ENCODE measurements around a stretch of chr11.

- RRBS, 2 experiments: no CpG with 5 or more reads among the region's 4 CpGs
Measured at GRCh38 chr11:78350979-78351215, 66.7 kb downstream of the GAB2 start.

DNA sequence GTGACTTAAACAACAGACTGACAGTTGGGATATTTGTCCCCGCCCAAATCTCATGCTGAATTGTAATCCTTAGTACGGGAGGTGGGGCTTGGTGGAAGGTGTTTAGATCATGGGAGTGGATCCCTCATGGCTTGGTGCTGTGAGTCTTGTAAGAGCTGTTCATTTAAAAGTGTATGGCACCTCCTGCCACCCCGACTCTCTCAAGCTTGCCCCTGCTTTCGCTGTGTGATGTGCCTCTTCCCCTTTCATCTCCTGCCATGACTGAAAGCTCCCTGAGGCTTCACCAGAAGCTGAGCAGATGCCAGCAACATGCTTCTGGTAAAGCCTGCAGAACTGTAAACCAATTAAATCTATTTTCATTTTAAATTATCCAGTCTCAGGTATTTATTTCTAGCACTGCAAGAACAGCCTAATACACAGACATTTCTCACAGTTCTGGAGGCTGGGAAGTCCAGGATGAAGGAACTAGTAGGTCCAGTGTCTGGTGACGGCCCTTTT is 40.8 kb downstream of the GAB2 start:
- RRBS, 2 experiments: no CpG with 5 or more reads among the region's 5 CpGs

GRCh38 chr11:78424656-78425372 is 7.2 kb upstream of the GAB2 start:
- RRBS, 2 experiments: no CpG with 5 or more reads among the region's 2 CpGs

- RRBS, 2 experiments: no CpG with 5 or more reads among the region's 6 CpGs
Measured at GRCh38 chr11:78465413-78465741, 47.8 kb upstream of the GAB2 start.

GRCh38 chr11:78801100-78801802 is 226.6 kb upstream of the NARS2 start:
- RRBS, 2 experiments: no CpG with 5 or more reads among the region's 3 CpGs

DNA sequence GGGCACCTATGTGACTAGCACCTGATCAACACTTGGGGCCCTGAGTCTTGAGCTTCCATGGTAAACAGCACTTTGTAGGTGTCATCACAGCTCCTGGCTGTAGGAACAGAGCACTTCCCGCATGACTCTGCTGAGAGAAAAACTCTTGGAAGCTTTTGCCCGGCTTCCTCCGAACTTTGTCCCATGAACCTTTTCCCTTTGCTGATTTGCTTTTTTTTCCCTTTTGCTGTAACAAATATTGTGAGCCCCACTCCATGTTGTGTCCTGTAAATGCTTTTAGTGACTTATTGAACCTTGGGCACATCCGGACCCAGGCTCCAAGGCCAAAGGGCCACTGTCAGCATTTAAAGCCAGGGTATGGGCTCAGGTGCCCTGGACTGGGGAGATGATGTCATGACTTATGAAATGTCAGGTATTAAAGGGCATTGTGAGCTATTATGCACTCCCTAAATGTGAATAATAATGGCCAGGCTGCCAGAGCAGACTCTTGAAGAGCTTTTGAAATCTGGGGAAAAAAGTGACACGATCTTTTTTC is 391.0 kb downstream of the TENM4 start:
- RRBS, 2 experiments: no CpG with 5 or more reads among the region's 5 CpGs

DNA sequence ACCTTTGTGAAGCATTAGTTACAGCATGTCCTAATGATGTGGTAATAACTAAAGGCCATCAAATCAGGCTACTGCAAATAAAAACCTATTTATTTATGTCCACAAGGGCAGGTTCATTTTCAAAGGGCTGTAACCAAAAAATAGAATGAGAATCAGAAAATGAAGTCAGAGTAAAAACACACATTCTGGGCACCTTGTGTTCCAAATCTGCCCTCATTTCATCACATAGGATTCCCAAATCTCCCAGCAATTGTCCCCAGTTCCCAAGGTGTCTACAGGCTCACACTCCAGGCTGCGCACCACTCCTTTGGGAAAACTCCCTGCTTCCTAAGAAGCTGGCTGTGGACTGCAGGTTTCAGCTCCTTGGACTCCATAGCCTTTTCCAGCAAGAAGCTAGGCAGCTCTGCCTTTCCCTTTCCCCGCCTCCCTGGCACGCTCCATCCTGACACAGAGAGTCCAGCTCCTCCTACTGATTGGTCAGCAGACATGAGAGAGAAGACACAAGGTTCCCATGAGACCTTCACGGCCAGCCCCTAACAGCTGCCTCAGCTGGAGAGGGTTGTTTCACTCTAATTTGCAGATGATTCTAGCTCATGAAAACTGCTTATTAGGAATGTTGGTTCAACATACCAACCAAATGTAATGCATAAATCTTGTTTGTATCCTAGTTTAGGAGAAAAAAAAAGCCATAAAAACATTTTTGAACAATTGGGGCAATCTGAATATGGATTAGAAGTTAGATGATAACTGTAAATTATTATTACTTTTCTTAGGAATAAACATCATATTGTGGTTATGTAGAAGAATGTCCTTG is 27.6 kb downstream of the TENM4 start:
- RRBS, 2 experiments: no CpG with 5 or more reads among the region's 4 CpGs

GRCh38 chr11:79438527-79439181 is 2.2 kb downstream of the TENM4 start:
- RRBS, 2 experiments: under 1 to 2% methylated on average over 7 to 8 of the region's 37 CpGs

GRCh38 chr11:82960015-82960308 is 58.4 kb downstream of the DDIAS start:
- RRBS, 2 experiments: no CpG with 5 or more reads among the region's 3 CpGs

- RRBS, 2 experiments: no CpG with 5 or more reads among the region's 1 CpG
Measured at GRCh38 chr11:83128744-83129133, 28.2 kb upstream of the PCF11 start.

DNA sequence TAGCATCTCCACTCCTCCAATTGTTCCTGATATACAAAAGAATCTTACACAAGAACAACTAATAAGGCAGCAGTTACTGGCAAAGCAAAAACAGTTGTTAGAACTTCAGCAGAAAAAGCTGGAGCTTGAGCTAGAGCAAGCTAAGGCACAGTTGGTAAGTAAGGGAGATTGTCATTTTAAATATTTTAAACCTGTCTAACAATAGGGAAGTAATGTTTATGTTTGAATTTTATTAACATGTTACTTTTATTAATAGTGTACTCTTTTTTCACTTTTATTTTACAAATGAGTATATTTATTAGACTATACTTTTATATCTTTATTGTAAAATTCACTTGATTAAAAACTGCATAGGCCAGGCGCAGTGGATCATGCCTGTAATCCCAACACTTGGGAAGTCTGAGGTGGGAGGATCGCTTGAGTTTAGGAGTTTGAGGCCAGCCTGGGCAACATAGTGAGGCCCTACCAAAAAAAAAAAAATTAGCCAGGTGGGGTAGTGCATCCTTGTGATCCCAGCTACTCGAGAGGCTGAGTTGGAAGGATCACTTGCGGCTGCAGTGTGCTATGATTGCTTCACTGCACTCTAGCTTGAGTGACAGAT is 7.4 kb downstream of the PCF11 start:
- RRBS, 2 experiments: no CpG with 5 or more reads among the region's 4 CpGs

- RRBS, 2 experiments: no CpG with 5 or more reads among the region's 5 CpGs
Measured at GRCh38 chr11:83192611-83192945, 934 bp upstream of the ANKRD42 start.

- RRBS, 2 experiments: no CpG with 5 or more reads among the region's 7 CpGs
Measured at GRCh38 chr11:83195038-83195572, 1.6 kb downstream of the ANKRD42 start.

DNA sequence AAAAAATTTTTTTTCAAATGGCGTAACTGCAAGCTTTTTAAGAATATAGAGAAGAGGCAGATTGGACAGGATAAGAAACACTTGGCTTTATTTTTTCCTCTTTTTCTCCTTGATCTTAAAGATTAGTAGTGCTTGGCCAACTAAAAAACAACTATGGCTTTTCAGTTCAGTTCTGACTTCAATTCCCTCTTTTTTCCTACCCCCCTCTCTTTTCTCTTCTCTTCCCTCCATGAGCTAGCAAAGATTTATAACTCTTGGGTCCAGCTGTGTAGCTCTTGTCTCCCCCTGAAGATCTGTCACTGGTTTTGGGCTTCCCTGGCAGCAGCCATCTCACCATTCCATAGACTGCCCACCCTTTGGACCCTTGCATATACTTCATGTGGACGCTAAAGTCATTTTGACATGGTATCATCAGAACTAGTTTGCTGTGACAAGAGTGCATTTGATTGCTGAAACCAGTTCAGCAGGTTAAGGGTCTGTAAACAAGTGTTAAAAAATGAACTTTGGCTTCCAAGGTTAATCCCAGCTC is 29.8 kb downstream of the CCDC90B start:
- RRBS, 2 experiments: no CpG with 5 or more reads among the region's 2 CpGs

- RRBS, 2 experiments: no CpG with 5 or more reads among the region's 26 CpGs
Measured at GRCh38 chr11:83587440-83588170, 301.4 kb upstream of the CCDC90B start.

- RRBS, 2 experiments: no CpG with 5 or more reads among the region's 8 CpGs
Measured at GRCh38 chr11:83693171-83693967, 407.2 kb upstream of the CCDC90B start.

- RRBS, 2 experiments: no CpG with 5 or more reads among the region's 1 CpG
Measured at GRCh38 chr11:83852457-83853247, 566.5 kb upstream of the CCDC90B start.

DNA sequence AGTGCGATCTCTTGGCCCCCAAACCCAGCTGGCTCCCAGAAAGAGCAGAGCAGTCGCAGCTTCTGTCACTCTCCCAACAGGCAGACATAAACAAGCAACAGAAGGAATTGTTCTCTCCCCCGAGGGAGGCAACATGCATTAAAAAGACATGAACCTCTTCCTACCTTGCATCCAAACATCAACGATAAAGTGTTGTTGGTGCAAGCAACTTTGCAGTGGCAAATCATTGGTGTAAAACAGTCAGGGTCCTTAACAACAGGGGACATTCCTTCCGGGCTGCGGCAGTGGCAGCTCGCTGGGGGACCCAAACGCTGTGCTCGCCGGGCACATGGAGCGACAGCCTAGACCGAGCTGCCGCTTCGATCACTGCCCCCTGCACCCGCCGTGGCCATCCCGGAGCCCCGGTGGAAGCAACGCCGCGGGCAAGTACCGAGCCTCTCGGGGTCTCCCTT is 907.0 kb downstream of the DLG2 start:
- RRBS, 2 experiments: 3% methylated on average over 13 of the region's 23 CpGs

- RRBS, 2 experiments: 2 to 5% methylated on average over 6 of the region's 32 CpGs
Measured at GRCh38 chr11:84720584-84721573, 906.3 kb downstream of the DLG2 start.

DNA sequence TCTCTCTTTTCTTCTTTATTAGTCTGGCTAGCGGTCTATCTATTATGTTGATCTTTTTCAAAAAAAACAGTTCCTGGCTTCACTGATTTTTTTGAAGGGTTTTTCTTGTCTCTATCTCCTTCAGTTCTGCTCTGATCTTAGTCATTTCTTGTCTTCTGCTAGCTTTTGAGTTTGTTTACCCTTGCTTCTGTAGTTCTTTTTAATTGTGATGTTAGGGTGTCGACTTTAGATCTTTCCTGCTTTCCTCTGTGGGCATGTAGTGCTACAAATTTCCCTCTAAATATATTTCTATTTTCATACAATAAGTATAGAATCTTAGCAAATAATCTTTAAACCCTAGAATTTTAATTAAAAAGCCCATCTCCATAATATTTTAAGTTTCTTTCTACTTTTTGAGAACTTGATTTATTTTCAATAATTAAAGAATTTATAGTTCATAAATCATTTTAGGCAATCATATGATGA is 620.5 kb downstream of the DLG2 start:
- RRBS, 2 experiments: no CpG with 5 or more reads among the region's 2 CpGs

All from bronchial epithelial cell (primary cell).